ENCODE measurements around a stretch of chr15.

GRCh38 chr15:74807815-74808487, 4.7 kb upstream of the LMAN1L start:
- PRO-cap: no peak

DNA sequence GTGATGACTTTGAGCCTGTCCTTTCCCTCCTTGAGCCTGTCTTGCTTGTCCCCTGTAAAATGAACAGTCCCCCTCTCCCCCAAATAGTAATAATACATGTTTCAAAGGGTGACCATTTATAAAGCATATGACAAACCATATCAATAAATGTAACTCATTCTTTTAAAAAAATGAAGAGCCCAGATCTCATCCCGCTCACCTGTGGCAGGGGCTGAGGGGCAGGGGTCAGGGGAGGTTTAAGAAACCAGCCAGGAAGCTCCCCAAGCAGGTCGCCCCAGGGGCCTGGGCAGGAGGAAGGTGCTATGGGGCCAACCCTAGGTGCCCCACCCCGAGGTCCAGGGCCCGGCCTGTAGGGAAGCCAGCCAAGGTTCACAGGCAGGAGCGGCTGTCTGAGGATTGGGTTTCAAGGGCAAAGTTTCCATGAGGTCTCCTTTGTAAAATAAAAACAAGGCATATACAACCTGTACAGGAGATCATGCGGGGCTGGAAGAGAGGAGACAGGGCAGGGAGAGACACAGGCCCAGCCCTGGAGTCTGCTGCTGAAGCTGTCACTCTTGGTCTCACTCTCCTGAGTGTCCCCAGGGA, 5.3 kb downstream of the CPLX3 start:
- PRO-cap: no peak

- PRO-cap: no peak
These were observed 751 bp downstream of the SCAMP5 start for GRCh38 chr15:74995762-74996865.

DNA sequence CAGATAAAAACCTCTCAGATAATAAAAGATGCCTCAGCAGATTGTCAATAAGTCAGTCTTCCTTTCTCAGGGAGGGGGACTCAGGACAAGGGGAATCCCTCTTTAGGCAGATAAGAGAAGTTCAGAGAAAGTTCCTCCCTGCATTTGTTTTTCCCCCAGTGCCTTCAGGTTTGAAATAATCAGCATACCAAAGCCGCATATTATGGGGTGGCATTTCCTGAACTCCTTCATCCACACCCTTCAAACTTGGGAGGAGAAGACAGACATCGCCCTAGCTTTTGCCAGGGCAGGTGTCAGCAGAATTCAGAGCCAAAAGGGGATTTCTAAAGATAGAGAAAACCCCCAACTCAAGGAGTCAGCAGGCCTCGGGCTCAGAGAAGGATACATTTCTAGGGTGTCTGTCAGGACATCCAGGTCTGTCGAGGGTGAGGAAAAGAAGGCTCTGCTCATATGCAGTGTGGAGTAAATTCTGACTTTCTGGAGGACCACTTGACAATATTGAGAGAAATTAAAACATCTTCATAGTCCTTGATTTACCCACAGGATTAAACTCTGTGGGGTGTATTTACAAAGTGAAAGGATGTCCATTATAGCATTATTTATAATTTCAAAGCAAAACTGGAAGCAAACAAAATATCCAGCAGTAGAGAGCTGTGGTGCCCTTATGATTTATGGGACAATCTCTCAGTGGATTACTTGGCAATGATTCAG, 8.7 kb downstream of the PPCDC start:
- PRO-cap: no peak

DNA sequence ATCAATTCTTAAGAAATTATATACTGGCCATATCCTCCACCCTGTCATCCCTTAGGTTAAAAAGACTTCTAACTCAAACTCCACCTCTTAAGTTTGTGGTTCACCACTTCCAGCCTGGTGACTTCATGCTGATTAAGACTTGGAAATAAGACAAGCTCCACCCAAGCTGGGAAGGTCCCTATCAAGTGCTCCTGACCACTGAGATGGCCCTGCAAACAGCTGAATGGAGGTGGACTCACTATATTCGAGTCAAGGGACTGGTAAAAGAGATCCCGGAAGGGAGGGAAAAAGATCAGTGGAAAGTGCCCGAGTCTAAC, 43.7 kb downstream of the PPCDC start:
- PRO-cap: no peak

- PRO-cap: no peak
These were observed 84.9 kb downstream of the PPCDC start for GRCh38 chr15:75108054-75108937.

GRCh38 chr15:75108938-75109673, 85.7 kb downstream of the PPCDC start:
- PRO-cap: no peak

GRCh38 chr15:75178155-75179204, 23.2 kb upstream of the C15orf39 start:
- PRO-cap: bidirectional peak, plus-strand start at chr15:75178932, minus-strand start at chr15:75178737

DNA sequence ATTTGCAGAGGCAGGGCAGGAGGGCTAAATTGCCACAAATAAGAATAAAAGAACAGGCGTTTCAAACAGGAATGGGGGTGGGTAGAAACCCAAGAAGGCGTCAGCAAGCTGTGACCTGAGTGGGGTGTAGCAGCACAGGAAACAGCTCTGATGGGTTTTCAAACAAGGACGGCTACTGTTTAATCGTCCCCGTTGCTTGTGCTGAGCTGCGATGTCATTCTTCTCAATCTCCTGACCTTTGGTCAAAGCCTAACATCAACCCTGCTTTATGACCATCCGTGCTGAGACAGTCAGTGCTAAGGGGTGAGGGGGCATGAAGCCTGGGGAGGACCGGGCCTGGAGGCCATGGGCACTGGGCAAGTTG, 19.3 kb upstream of the C15orf39 start:
- PRO-cap: no peak

- PRO-cap: no peak
These were observed 937 bp upstream of the C15orf39 start for GRCh38 chr15:75200556-75201334.

DNA sequence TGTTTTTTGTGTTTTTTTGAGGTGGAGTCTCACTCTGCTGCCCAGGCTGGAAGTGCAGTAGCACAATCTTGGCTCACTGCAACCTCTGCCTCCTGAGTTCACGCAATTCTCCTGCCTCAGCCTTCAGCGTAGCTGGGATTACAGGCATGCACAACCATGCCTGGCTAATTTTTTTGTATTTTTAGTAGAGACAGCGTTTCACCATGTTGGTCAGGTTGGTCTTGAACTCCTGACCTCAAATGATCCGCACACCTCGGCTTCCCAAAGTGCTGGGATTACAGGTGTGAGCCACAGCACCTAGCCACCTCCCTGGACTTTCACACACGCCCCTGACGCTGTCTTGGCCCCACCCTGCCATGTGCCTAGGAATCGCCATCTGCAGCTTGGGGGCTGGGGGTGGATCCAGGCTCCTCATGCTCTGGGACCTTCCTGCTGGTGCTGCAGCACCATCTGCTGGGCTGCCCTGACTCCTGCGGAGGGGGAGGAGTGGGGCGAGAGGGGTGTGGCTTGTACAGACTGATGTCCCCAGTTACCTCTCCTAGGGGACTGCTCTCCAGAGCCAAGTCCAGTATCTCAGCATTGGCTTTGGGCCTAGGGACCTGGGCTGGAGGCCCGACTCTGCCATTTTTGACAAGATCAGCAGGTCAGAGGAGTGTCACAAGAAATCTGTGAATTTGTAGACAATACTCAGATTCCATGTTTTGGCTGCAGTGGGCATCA, 3.0 kb downstream of the C15orf39 start:
- PRO-cap: no peak

- PRO-cap: no peak
These were observed 16.5 kb downstream of the GOLGA6D start for GRCh38 chr15:75299211-75299556.

- PRO-cap: no peak
These were observed 9.1 kb downstream of the NEIL1 start for GRCh38 chr15:75355682-75356531.

- PRO-cap: bidirectional peak, plus-strand start at chr15:75453967, minus-strand start at chr15:75453980
These were observed 2.3 kb upstream of the SIN3A start for GRCh38 chr15:75453807-75454230.

- PRO-cap: no peak
These were observed 36.0 kb downstream of the PTPN9 start for GRCh38 chr15:75542987-75543601.

- PRO-cap: no peak
These were observed 34.2 kb downstream of the PTPN9 start for GRCh38 chr15:75544913-75545357.

DNA sequence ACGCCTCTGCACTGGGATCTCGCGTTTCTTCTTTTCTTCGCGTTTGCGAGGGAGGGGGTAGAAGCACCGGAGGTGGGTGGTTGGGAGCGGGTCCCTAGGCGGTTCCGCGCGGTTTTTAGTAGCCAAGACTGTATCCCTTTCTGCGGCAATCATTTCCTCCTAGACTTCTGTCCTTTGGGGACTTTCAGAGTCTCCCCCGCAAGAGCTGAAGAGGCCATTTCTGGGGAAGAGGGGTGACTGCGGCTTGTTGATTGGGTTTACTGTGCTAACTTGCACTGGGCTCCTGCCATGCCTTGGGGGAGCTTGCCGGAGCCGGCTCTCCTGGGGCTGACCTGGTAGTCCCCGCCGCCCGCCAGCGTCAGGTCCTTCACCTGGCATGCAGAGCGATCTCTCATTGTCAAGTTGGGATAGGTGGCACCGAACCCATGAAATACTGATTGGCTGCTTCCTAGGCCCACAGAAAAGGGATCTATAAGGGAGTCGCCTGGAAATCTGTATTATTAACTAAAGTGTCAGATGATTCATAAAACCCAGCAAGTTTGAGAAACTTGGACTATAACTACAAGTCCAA, 392 bp upstream of the IMP3 start:
- PRO-cap: bidirectional peak, plus-strand start at position 69 of the sequence, minus-strand start outside the sequence

DNA sequence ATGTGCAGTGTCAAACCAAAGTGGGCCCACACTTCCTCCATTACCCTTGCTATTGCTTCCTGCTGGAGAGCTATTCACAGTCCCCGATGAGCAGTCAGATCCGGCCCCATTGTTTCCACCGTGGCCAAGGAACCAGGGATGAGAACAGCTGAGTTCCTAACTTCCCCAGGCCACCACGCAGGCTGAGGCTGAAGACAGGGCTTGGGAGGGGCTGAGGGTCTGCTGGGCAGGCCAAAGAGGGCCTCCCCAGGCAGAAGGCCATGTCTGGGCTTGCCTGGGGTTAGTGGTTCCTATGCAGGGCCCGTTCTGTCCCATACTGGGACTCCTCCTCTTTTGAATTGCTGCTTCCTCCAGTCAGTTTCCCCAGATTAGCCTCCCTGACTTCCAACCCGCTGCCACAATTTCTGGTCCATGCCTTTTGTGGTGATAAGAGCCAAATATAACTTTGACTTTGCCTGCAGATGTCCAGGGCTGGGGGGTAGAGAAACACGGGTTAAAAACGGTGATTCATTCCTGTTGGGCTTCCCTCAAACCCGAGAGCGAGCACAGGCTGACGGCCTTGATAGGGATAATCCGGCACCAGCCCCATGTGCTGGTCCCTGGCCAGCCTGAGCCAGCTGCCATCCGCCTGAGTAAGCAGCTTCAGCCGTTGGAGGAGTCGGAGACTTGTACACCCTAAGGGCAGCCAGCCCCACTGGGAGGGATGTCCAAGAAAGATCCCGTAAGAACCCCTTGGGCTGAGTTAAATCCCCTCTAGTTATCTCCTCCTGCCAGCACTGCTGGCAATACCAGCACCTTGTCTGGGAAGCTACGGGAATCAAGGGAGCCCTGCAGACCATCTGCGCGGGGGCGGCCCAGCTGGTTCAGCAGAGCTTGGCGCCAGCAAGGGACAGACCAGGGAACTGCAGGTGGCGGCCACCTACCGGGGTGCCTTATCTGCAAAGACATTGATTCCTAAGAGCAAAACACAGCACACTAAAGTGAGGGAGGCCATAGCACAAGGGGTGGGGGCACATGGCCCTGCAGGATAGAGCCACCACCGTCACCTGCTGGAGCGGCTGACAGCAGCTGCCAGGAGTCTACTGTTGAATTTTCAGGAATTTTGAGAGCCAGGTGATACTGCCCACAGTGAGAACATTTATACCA, 18.3 kb downstream of the CSPG4 start:
- PRO-cap: no peak

GRCh38 chr15:75696783-75697424, 15.7 kb downstream of the CSPG4 start:
- PRO-cap: no peak

GRCh38 chr15:75703905-75704141, 8.8 kb downstream of the CSPG4 start:
- PRO-cap: no peak